ENCODE measurements around a stretch of chr5.

GRCh38 chr5:73120961-73121440 lies 626 bp downstream of the TMEM171 start:
- PRO-cap = no peak

DNA sequence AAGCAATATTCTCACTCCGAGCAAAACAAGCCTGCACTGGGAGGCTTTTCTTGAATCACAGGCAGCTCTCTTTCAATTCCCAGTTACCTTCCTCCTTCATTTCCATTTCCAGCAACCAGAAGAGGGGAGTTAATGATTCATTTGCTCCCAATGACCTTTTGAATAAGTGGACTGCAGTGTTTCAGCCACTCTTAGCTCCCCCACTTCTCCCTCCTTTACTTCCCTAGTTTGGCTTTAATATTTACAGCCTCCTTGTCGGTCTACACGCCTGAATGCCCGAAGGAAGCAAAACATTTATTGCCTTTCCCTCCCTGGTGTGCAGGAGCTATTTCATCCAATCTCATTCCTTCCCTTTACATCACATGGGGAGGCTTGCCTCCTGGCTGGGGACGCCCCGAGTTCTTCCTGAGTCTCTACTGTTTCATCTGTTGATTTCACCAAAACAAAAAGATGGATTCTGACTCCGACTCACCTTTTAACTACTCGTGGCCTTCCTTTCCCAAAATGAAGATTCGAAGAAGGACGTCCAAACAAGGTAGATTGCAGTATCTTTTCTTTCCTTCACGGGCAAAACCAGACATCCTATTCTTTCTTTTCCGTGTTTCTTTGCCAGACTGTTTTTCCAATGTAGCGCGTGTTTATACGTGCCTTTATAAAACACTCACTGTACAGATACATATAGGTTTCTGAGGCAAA lies 187.3 kb downstream of the ARHGEF28 start:
- PRO-cap = no peak

DNA sequence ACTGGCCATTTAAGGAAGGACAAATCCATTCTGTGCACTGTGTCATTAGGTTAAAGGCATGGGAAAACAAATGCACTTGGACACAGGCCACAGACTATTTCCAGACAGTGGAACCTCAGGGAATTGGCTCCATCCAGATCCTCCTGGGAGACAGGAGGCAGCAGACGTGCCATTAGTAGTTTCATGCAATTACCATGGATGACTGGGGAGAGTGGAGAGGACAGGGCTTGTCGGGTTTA lies 454.9 kb downstream of the ENC1 start:
- PRO-cap = no peak

DNA sequence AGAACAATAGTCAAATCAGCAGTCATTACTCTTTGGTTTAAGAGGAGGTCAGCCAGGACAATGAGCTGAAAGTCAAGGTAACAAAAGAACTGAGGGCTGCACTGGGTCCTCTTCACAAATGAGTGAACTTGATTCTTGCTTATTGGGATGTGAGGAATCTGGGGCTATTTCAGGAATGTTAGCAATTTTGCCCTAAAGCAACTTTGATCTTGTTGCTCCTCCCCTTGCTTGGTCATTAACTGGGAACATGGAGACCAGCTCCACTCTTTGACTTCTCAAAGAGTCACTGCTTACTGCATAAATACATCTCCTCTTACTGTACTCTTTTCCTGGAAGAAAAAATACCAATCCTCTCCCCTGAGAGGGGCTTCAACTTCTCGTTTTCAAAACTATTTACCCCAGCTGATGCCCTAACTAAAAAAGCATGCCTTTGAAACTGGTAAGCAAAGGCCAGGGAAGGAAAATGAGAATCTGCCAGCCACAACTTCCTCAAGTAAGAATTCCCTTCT lies 368.4 kb downstream of the ENC1 start:
- PRO-cap = no peak

GRCh38 chr5:74685911-74686650 lies 1.0 kb downstream of the HEXB start:
- PRO-cap = unidirectional peak, minus-strand start at chr5:74686238

GRCh38 chr5:74768734-74769395 lies 1.8 kb downstream of the NSA2 start:
- PRO-cap = no peak

DNA sequence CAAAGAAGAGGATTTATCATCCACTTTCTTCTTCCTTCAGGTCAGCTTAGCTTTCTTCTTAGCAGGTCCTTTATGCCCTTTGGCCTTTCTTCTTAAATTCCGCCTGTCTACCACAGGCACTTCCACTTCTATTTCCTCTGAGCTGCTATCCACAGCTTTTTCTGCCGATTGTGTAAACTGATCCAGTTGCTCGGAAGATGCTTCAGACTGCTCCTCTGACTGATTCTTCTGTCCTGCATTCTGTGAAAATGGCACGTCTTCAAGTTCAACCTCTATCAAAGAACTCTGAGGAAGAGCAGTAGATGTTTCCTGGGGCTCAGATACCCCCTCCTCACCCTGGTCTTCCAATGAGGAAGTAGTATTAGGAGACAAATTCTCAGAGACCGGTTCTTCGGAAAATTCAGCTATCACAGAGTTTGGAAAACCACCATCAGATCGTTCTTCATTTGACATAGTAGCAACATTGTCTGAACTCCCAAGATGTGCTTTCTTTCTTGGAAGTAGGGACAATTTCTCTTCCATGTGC lies 14.4 kb downstream of the NSA2 start:
- PRO-cap = no peak

GRCh38 chr5:75510460-75511114 lies 842 bp downstream of the CERT1 start:
- PRO-cap = no peak

DNA sequence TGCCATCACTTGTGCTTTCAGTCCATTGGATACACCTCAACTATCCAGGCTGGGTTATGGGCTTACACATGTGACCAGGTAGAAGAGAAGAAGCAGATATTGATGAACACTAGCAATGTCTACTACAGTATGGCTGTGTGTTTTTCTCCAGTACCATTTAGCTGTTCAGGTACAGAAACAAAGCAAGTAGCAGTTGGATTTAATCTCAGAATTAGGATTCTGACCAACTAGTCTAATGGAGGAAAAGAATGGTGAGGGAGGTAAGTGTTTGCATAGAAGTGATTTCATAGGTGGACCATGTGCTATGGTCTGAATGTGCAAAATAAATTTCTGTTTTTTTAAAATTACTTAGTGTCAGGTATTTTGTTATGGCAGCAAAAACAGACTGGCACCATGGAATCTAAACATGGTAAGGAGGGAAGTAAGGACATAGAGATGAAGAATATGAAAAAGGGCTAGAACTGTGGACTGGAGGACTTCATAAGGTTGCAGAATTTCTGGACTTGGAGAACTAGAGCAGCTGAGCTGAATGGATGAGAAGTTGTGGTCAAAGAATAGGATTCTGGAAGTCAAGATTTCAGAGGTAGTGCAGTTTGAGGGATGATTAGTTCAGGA lies 3.5 kb downstream of the ANKDD1B start:
- PRO-cap = no peak

DNA sequence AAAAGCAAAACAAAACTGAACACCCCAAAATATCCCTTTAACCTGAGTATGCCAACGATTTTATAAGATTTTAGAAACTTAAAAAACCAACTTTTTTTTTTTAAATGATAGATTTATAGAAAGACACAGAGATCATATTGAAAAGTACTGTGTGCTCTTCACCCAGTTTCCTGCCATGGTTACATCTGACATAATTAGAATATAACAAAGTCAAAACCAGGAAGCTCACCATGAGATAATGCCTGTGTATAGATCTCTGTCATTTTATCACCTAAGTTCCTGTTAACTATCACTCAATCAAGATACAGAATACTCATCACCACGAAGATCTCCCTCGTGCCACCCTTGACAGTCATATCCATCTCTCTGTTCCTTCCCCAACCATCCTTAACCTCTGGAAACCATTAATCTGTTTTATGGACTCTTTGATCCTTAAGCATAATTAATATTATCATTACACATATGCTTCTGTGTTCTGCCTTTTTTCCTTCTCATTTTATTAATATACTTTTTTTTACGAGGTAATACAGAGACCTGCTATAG lies 39.1 kb downstream of the POC5 start:
- PRO-cap = bidirectional peak, plus-strand start at position 312 of the sequence, minus-strand start at position 175 of the sequence

- PRO-cap = no peak
These were observed 58.4 kb downstream of the IQGAP2 start for GRCh38 chr5:76461425-76461908.

- PRO-cap = no peak
These were observed 62.9 kb downstream of the IQGAP2 start for GRCh38 chr5:76465875-76466494.

- PRO-cap = no peak
These were observed 72.9 kb downstream of the IQGAP2 start for GRCh38 chr5:76475753-76476696.

DNA sequence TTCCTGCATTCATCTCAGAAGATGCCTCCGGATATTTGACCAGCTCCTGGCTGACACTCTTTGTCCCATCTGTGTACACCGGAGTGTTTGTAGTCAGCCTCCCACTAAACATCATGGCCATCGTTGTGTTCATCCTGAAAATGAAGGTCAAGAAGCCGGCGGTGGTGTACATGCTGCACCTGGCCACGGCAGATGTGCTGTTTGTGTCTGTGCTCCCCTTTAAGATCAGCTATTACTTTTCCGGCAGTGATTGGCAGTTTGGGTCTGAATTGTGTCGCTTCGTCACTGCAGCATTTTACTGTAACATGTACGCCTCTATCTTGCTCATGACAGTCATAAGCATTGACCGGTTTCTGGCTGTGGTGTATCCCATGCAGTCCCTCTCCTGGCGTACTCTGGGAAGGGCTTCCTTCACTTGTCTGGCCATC lies 16.6 kb downstream of the F2R start:
- PRO-cap = no peak

- PRO-cap = no peak
These were observed 40.1 kb downstream of the F2R start for GRCh38 chr5:76756032-76756349.

DNA sequence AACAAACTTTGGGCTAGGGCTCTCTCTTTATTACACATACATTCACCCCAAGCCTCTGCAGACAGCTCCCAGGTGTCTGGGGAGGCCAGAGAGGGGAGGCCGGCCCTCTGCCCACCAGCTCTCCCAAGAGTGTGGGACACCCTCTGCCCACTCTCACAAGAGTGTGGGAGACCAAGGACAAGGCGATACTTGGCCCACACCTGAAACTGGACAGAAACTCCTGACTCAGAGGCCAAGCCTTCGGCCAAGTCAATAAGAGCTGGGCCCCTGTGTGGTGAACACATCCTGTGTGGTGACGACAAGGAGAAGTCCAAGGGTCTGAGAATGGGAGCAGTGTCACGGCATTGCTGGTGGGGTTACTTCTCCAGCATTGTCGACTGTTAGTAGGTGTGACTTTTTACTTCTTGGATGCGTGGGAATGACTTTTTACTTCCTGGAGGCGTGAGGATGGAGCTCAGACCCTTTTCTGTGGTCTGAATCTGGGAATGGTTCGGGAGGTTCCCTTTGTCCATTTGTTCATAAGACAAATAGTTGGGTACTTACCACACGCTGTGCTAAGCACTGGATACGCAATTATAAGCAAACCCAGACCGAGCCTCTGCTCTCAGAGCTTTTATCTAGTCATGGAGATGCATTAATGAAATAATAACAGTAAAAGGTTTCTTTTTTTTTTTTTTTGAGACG lies 14.5 kb upstream of the F2RL1 start:
- PRO-cap = no peak

DNA sequence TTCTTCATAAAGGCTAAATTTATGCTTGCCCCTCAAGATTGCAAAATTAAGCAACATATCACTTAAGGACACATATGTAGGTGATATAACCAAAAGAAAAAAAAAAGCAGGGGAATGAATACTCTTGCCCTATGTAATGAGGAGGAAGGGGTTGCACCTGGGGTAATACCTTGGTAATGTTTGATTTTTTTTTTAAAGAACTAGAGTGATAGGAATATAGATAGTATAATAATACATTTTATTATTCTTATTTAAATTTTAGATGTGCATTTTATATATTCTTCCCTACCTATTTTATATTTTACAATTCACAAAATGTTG lies 15.7 kb upstream of the CRHBP start:
- PRO-cap = no peak

- PRO-cap = no peak
These were observed 16.0 kb downstream of the AGGF1 start for GRCh38 chr5:77046241-77046651.

- PRO-cap = unidirectional peak, plus-strand start at chr5:77086725
These were observed 668 bp downstream of the ZBED3 start for GRCh38 chr5:77086408-77086826.

GRCh38 chr5:77181358-77182341 lies 28.8 kb upstream of the PDE8B start:
- PRO-cap = no peak

Data from pulmonary lymph node (tissue), 1 donor.